Fibroblast of villous mesenchyme (primary cell): ENCODE measurements around a stretch of chr7.

DNA sequence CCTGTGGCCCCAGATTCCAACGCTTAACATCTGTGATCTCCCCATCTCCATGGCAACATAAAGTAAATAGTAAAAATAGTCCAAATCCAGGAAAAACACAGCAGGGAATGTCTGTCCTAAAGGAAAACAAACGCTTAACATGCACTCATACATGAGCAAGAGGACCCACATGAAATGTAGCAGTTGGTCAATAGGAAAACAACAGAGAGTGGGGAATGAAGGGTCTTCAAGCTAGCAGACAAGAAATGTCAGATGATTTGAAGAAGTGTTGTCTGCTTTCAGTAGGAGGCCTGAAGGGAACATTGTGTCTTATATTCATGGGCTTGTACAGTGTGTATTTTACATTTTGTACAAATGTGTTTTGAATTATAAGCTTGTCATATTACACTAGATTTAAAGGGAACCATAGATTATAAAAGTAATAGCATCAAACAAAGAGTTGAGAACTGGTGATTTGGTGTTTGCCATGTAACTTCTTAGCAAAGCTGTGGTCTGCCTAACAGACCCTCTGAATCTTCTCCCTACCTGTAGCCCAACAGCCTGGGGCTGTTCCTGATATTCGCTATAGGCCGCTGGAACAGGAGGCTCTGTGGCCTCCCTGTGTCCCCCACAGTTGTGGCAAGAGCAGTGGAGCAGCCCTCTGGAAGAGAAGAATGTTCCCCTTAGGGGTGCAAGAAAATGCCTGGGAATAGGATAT lies 58.7 kb upstream of the CALD1 start:
- CAGE, long polyA plus RNA: no peak

DNA sequence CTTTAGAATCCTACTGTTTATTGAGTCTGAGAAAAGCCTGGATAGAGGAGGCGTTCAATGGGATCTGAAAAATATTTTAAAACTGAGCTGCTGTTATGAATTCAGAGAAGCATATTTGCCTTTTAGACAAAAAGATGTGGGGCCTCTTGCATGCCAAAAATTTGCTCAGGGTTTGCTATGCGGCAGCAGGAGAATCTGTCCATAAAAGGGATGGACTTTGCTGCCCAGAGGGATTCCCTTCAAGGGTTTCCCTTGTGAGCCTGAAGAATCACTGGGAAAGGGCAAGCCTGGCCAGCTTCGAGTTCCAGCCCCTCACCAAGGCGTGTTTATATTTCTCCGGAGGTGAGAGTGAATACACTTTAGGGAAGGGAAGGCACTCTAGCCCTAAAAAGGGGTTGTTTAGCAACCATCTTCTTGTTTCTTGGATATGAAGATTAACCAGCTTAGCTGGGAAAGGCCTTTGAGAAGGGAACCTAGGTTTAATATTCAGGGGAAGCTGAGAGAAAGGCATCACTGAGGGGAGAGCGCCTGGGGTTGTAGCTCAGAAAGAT lies 55.5 kb upstream of the CALD1 start:
- CAGE, long polyA plus RNA: no peak

DNA sequence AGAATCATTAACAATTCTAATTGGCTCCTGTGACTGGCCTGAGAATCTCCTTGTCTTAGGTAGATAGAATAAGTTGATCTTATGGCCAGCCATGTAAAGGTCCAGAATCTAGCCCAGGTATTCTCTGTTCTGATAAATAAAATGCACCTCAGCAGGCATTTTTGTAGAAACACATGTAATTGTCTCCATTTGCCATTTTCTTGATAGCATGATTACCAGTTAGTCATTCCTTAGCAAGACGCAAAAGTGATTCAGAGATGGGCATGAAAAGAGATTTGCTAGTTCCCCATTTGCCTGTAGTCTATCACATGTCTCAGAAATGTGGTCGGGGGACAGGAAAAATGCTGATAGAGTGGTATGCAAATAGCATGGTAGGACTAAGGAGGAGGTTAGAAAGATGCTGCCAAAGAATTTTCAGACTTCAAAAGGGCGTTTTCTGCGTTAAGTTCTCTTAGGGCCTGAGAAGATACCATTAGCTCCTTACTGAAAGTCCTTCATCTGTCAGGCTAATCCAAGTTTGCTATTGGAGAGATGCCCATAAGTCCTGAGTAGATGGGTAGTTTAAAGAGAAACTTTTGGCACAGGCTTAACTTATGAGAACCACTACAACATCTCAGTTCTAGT lies 2.6 kb downstream of the CALD1 start:
- CAGE, long polyA plus RNA: no peak

DNA sequence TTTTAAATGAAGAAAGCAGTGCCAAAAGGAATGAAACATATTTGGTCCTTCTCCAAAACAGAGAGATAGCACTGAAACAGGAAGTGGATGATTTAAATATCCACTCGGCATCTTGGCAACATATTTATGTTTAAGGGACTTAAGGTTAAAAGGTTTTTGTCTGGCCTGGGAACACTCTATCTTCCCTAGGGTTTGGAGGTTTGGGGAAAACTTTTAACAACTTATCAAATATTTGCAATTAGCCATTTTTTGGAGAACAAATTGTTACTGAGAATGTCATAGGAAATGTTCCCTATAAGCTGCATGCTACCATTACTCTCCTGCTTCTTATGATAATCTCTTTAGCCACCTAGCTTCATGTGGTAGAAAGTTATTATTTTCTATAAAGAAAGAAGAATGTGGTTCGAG lies 32.5 kb downstream of the CALD1 start:
- CAGE, long polyA plus RNA: no peak

GRCh38 chr7:134826139-134826531 lies 46.7 kb downstream of the CALD1 start:
- CAGE, long polyA plus RNA: no peak

GRCh38 chr7:134954402-134954974 lies 31.8 kb upstream of the AGBL3 start:
- CAGE, long polyA plus RNA: no peak

DNA sequence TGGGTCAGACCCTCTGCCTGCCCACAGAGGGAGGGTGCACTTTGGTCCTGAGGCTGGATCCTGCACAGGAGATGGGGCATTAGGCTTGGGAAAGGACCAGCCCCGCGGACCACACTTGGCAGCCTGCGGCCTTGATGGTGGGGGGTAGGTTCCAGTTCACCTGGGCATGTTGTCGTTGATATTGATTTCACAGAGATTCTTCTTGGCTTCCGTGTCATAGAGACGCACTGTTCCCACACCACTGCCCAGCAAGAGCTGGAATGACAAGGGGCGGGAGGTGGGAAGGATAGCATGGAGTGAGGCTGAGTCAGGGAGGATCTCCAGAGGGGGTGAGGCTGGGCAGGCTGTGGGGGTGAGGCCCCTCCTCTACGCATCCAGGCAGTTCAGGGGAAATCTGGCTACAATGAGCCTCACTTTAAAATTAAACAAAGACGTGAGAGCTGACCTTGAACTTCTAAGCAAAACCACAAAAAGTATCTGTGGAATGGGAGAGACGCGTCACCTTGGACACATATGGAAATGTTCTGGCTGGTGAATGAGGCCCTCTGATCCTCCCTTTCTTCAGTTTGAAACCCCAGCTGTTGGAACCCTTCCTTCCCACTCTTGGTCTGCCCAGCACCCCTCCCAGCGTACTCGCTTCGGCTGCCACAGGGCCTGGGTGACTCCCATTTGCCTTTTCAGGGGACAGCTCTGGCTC lies 17.8 kb downstream of the WDR91 start:
- CAGE, long polyA plus RNA: no peak

GRCh38 chr7:135212199-135212606 lies 877 bp upstream of the WDR91 start:
- CAGE, long polyA plus RNA: no peak

- CAGE, long polyA plus RNA: no peak
Observed at GRCh38 chr7:135261096-135261839, 27.6 kb downstream of the STRA8 start.

DNA sequence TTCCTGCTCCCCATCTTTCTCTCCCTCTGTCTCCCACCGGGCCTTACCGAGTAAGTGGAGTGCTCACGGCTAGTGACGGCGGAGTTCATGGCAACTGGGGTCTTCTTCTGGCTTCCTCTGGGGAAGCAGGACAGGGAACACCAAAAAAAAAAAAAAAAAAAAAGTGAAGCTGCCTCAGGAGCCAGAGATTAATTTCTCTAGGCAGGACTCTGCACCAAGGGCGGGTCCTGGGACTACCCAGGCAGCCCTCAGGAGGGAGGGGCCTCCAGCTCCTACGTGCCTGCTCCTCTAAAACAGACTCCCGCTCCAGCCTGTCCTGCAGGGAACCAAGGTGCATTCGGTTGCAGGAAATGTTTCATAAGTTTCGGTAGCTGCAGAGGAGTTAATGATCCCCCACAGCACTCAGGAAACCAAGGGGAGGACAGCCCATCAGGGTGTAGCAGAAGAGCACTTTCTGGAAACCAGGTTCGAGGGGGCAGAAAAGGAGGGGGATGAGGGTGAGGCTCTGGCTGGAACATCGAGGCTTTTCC lies 84.0 kb downstream of the STRA8 start:
- CAGE, long polyA plus RNA: no peak

DNA sequence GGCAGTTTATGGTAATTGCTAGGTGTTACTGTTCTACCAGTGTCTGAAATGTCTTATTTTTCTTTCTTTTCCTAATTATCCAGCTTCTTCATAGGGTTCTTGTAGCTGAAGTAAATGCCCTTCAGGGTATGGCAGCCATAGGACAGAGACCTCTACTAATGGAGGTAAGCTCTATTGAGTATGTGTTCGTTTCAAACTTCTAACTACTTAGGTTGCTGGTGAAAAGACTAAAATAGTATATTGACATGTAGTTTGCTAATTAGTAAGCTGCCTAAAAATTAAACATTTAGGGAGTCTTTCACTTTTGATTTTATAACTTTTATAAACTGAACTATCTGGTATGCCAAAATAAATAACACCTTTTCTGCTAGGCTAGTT lies 44.8 kb upstream of the STMP1 start:
- CAGE, long polyA plus RNA: no peak

- CAGE, long polyA plus RNA: no peak
Observed at GRCh38 chr7:135650399-135651284, 11.7 kb upstream of the STMP1 start.

DNA sequence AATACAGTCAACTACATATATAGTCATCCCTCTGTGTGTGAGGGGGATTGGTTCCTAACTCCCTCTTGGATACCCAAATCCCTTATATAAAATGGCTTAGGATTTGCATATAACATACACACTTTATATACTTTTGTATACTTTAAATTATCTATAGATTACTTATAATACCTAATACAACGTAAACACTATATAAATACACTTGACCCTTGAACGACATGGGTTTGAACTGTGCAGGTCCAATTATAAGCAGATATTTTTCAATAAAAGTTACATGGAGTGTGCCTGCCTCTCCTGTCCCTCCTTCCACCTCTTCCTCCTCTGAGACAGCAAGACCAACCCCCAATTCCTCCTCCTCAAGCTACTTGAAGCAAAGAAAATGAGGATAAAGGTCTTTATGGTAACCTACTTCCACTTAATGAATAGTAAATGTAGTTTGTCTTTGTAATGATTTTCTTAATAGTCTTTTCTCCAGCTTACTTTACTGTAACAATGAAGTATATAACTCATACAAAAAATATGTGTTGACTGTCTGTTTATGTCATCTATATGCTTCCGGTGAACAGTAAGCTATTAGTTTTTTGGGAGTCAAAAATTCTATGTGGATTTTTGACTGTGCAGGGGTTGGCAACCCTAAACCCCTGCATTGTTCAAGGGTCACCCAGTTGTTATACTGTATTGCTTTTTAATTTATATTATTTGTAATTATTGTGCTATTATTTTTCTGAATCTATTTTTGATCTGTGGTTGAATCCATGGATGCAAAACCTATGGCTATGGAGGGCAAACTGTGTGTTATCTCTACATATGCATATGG lies 39.5 kb downstream of the MTPN start:
- CAGE, long polyA plus RNA: no peak

GRCh38 chr7:137880337-137880825 lies 33.6 kb upstream of the DGKI start:
- CAGE, long polyA plus RNA: no peak

DNA sequence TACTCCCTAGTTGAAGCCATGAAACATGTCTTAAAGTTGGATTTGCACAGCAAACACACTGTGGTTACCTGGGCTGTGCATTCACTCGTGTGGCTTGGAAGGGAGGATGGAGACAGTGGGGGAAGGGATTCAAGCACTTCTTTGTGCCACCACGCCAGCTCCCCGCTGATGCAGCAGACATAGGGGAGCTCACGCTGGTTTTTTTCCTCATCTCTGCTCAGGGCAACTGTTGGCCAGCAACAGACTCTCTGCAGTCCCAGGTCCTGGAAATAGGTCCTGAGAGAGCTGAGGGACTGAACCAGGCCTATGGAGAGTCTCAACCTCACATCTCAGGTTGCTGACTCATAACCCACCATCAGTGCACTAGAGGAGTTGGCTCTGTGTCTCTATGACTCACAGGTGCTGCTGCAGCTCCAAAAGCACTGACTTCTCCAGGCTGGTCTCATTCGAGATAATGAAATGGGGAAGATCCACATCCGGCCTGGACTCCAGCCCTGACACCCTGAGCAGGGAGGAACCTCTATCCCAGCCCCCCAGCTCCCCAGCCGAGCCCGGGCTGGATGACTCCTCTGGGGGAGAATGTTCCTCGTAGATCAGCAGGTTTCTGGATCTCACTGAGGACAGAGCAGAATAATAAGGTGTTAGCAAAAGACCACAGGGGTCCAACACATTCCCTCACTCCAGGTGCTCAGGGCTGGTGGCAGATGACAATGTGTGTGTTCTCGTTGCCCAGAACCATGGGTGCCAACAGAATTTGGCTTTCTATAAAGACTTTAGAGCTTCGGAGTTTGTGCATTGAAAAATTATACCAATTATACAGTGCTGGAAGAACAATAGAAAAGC lies 35.5 kb upstream of the DGKI start:
- CAGE, long polyA plus RNA: no peak

GRCh38 chr7:137932823-137934013 lies 68.7 kb downstream of the CREB3L2 start:
- CAGE, long polyA plus RNA: no peak

DNA sequence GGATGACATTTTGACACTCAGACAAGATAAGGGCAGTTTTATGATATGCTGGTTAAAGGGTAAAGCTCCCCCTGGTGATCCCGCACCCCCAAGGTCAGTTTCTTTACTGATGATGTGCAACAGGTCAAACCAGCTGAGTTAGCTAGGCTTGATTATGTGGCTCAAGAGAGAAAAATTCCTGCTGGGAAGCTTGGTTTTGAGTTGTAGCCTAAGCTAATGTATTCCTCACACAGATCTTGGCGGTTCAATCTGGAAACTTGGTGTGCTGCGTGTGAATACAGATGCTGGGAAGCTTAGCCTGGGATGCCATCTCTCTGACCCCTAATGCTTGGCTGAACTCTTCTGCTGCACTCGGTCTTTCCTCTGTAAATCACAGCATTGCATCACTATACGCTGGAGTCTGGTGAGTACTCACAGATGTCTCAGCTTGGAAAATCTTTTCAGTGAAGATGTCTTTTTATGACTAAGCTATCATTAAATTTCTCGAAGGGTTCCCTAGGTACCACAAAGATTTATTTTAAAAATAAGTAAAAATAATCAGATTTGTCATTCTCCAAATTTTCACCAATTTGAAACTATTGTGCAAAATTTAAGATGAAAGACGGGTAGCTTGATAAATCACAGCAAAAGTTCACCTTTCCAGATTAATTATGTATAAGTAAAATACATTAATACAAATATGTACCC lies 11.2 kb upstream of the AKR1D1 start:
- CAGE, long polyA plus RNA: no peak

GRCh38 chr7:138243436-138244042 lies 167.3 kb downstream of the AKR1D1 start:
- CAGE, long polyA plus RNA: no peak

DNA sequence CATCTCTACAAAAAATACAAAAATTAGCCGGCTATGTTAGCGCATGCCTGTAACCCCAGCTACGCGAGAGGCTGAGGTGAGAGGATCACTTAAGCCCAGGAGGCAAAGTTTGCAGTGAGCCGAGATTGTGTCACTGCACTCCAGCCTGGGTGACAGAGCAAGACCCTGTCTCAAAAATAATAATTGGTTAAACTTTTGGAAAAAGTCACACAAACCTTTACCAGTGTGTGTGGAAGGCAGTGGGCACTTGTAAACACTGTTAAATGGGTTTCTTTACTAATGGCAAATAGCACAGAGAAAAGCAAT lies 117.8 kb downstream of the SVOPL start:
- CAGE, long polyA plus RNA: no peak

GRCh38 chr7:138786106-138786336 lies 11.8 kb upstream of the TMEM213 start:
- CAGE, long polyA plus RNA: no peak